UCH-1 (cell line): ENCODE data around the genes COPRS and CCL8.

- RRBS: 3% methylated on average over 31 of the region's 66 CpGs
These were observed at the start of gene COPRS for GRCh38 chr17:31859093-31859768. COPRS (minus strand) TSS chr17:31859244.

- RRBS: no CpG with 5 or more reads among the region's 28 CpGs
These were observed 13.4 kb downstream of the LRRC37B start for GRCh38 chr17:32020232-32021344.

GRCh38 chr17:32083536-32084647 is 58.4 kb upstream of the RHOT1 start:
- RRBS: no CpG with 5 or more reads among the region's 48 CpGs

DNA sequence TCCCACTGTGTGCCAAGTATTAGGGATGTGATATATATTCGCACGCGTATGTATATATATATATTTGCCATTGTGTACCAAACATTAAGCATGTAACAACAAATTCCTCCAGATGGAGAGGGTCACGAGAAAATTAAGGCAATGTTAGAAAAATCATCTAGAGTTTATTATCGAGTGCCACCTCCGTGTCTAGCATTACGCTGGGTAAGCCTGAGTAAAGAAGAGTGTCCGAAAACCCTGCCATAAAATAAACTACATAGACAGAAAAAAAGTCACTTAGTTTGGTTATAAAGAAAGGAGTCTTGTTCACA is 690 bp upstream of the RHOT1 start:
- RRBS: no CpG with 5 or more reads among the region's 8 CpGs

DNA sequence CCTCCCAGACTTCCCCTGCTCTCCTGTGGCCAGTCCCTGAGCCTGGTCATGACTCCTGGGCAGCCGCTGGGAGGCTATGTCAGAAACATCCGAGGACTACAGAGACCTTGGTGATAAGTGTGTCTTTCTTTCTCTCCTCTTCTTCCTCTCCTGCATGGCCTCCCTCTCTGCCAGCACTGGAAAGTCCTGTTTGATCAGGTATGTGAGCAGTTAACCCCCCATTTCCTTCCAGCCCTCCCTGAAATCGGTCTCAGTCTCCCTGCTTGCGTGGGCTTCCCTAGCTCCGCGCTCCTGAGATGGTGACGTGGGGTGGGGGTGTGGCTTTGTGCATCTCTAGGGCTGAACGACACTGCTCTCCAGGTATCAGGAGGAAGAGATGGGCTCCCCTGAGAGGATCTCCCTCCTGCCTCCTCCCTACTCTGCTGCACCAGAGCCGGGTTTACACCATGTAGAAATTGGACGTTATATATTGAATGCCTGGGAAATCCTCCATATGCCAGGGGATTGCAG is 2.2 kb downstream of the RHBDL3 start:
- RRBS: no CpG with 5 or more reads among the region's 10 CpGs

DNA sequence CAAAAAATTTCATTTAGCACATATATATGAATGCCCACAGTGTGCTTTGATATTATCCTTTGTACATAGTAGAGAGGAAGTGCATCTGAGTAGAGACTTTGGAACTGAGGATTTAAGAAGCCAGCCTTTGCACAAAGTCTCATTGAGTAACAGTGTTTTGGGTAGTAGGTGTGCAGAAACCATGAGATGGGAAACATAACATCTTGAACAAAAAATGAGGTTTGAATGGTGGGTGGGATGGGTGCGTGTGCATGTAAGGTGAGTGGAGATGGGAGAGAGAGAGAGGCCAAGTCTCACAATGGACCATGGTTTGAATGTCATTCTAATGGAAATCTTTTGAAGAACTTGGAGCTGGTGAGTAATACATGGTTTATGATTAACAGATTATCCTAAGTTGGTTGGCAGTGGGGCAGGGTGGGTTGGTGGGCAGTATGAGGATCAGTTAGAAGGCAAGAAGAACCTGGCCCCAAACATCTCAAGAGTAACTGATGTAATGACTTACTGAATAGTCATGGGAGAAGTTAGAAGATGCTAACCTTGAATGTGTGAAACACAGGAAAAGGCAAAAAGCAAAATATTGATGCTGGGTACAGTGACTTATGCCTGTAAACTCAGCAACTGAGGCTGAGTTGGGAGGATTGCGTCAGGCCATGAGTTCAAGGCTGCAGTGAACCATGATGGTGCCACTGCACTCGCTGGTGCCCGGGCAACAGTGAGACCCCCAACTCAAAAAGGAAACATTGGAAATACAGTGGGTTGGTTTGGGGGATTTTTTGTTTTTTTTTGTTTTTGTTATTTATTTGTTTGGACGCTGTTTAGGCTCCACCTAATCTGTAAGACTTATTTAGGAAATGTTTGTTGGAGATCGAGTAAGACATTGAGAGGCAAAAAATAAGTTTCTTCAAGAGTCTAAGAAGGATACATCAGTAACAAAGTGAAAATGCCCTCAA is 32.7 kb downstream of the ZNF207 start:
- RRBS: no CpG with 5 or more reads among the region's 6 CpGs

DNA sequence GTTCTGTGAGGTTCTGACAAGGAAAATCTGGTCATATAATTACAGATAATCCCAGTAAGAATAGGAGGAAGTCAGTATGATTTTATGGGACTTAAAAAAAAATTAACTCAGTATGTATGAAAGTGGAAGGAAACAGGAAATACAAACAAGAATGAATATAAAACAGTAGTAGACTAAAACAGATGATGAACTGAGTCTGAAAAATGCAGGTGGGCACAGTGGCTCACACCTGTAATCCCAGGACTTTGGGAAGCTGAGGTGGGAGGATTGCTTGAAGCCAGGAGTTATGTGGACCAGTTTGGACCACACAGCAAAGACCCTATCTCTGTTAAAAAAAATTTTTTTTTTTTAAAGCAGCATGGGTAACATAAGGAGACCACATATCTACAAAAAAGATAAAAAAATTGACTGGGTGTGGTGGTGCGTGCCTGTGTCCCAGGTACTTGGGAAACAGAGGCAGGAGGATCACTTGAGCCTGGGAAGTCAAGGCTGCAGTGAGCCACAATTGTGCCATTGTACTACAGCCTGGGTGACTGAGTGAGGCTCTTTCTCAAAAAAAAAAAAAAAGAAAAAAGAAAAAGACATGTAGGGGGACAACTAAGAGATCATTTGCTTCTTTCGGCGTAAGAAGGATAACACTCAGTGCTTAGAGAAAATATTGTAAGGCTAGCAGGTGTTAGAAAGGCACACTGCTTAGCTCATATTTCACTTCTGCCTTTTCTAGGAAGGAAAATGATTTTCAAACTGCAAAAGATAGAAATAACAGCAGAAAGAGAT is 6.4 kb downstream of the PSMD11 start:
- RRBS: no CpG with 5 or more reads among the region's 3 CpGs

DNA sequence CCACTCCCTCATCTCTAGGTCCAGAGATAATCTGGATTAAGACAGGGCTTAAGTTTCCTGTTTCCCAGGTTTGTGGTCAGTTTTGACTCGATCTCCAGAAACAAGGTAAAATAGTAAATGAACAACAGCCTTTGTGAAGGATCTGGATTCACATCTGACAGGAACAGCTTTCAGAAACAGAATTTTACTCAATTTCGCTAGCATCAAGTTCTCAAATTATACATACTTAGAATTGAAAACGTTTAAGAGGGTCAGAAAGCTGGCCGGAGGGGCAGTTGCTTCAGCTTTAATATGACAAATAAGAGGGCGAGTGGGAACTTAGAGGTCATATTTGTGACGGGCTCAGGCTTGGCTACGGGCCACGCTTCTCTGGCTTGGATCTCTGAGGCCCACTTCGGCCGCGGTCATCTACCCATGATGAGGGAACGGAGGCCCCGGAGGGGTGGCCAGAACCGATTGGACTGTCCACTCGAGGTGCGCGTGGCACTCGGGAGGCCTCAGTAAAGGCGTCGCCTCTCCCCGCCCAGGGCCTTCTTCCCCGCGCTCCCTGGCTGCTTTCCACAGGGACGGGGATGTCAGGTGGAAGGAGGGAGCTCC is 930 bp upstream of the CDK5R1 start:
- RRBS: no CpG with 5 or more reads among the region's 24 CpGs

- RRBS: 5% methylated on average over 23 of the region's 86 CpGs
These were observed 839 bp downstream of the CDK5R1 start for GRCh38 chr17:32487344-32488320.

- RRBS: no CpG with 5 or more reads among the region's 19 CpGs
These were observed 3.4 kb downstream of the CDK5R1 start for GRCh38 chr17:32490040-32490808.

DNA sequence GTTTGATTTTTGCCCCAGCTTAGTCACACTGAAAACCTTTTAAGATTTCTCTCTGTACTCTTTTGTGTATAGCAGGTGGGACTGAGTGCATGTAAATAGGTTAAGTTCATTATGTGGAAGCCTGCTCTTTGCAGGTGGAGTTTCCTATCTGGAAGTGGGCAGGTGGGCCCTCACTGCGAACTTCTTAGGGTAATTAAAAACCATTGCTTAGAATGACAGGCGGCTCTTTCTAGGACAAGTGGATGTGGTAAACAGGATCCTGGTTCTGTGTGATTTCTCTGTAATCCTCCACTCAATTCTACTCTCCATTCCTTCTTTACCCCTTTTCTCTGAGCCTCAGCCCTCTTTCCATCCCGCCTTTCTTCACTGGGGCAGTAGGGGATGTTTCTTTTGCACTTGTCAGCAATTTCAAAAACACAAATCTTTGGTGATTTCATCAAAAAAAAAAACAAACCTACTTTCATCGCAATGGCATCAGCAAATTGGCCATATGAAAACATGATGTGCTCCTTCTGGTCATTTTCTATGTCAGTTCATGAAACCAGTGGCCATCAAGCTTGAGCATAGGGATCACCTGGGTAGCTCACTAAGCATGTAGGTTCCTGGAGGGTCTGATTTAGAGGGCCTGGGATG is 104.5 kb downstream of the CDK5R1 start:
- RRBS: no CpG with 5 or more reads among the region's 4 CpGs

DNA sequence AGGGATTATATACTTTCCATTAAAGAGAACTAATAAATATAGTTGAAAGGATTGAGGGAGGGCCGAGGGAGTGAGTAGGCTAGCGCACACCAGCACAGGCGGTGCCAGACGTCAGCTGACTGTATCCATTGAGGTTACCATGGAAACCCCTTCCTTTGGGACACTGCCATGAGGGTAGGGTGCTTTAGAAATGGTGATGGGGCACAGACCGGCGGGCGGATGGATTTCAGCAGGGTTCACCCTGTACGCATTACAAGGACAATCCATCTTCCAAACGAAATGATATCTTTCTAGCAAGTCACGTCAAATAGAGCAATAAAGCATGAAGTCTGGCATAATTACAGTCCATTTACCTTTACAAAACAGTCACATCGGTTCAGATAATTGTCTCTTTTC is 140.4 kb downstream of the CDK5R1 start:
- RRBS: no CpG with 5 or more reads among the region's 11 CpGs

DNA sequence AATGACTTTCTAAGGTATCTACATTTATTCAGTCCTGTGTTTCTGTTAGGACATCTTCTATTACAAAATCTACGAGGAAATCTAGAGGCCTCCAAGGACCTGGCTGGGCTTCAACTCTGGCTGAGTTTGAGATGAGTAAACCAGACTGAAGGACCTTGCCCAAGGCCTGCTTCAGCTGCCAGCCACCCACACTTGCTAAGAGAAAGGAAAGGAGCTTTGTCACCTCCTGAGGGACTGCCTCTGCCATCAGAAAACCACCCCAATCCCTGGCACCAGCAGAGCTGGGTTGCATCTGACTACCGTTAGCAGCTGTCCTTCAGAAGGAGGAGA is 1.3 kb upstream of the MYO1D start:
- RRBS: no CpG with 5 or more reads among the region's 2 CpGs

GRCh38 chr17:34132206-34132579 is 122.9 kb upstream of the CCL2 start:
- RRBS: no CpG with 5 or more reads among the region's 14 CpGs

GRCh38 chr17:34298144-34298522 is 12.6 kb downstream of the CCL11 start:
- RRBS: no CpG with 5 or more reads among the region's 23 CpGs

GRCh38 chr17:34319146-34319701 is at the start of gene CCL8:
CCL8 (plus strand) TSS chr17:34319435.
- RRBS: no CpG with 5 or more reads among the region's 2 CpGs

DNA sequence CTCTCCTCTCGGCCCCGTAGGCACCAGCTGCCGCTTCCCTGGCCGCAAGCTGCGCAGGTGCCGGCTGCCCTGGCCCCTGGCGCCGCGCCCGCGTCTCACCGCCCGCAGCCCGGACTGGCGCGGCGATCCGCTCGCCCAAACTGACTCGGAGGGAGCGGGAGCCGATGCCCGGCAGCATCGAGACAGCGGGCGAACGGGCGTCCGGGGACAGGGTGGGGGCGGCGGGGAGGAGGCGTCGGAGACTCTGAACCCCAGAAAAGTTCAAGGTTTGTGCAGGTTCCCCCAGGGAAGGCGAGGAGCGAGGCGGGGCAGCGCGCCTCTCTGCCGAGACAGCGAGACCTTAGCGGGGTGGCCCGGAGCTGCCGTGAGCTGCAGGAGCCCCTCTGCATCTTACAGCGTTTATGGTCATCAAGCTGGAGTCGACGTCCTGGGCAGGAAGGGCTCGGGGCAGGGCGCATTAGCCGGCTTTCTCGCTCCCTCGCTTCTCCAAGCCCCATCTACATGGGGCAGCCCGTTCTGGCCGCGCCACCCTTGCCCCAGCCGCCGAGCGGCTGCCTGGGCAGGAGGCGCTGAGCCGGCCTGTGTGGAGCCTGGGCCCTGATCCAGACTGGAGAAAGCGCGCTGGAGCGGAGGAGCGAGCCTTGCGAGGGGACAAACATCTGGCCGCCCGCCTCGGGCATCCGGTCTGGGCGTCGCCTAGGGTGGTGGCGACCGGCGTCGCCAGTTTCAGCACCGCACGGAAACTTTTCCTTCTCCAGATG is 548 bp downstream of the TMEM132E start:
- RRBS: 4% methylated on average over 33 of the region's 76 CpGs

DNA sequence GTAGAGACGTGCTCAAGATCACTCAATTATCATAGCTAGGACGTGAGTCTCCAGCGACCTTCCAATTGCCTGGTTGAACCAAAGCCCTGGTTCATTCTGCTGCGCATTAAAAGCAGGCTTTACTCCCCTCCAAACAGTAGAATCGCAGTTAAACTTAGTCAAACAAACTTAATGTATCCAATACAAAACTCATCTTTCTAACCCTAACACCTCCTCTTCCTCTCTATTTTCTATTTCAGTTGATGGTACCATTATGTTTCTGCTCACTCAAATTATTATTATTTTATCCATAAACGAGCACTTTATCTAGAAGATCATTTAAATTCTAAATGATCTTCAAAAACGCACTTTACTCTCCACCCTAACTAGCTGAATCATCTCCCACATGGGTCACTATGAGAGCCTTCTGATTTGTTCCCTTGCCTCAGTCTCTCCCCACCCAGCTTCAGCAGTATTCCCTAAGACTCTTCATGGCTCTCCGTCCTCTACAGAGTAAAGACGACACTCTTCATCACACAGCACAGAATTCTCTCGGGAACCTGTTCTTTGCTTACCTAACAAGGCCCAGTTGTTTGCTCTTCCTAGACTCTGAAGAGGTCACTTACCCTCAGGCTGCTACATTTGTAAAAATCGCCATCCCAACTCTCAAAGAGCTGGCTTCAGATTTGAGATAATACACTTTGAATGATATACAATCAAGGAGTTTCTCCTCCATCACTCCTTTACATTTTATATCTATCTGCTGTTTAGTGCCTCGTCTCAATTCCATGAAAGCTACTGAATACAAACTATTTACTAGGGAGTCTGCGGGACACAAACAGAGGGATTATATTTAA is 729 bp upstream of the LIG3 start:
- RRBS: no CpG with 5 or more reads among the region's 13 CpGs